Mesenchymal stem cell of adipose (primary cell): ENCODE data around the genes HEPACAM2 and CALCR.

DNA sequence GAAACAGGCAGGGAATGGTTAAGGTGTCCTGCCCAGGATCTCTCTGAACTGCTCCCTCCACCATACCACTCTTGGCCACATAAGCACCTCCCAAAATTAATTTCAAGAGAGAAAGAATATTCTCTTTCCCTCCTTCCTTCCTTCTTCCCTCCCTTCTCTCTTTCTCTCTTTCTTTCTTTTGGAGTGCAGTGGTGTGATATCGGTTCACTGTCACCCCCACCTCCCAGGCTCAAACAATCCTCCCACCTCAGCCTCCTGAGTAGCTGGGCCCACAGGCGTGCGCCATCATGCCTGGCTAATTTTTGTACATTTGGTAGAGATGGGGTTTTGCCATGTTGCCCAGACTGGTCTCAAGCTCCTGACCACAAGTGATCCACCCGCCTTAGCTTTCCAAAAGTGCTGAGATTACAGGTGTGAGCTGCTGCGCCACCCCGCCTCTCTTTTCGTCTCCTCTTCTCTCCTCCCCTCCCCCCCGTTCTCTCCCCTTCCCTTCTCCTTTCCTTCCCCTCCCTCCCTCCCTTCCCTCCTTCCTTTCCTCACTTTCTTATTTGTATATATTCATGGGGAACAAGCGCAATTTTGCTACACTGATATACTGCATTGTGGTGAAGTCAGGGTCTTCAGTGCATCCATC lies 34.8 kb downstream of the CDK6 start:
- CAGE, long polyA plus RNA: no peak

DNA sequence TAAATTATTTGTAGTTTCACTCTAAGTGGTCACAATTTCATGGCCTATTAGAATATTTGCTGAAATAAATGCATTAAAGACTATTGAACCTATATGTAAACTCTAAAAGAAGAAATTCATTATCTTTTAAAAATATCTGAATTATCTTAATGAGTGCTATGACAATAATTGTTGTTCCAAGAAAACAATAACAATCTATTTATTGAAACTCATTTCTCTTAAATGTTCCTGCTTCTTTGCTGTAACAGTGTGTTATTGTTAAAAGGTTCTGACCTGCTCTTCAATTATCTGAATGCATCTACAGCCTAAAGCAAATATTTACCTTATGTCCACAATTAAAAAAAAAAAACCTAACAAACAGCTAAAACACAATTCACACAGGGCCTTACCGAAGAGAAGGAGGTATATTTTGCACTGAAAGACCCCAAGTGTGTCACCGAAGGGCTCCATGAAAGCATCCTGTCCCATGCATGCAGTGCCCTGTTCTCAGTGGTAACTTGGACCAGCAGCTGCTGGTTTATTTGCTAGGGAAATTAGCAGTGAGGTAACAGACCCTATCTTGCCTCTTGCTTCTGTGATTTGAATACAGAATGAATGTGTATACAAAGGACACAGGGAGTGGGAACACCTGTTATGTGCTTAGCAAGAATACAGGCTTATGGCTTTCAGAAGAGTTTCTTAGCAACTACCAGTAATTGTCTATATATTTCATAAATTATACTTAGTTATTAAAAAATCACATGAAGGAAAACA lies at the start of gene HEPACAM2:
HEPACAM2 (minus strand) TSS at position 491 of the 753 bp plus-strand sequence.
- CAGE, long polyA plus RNA: no peak

- CAGE, long polyA plus RNA: no peak
Observed at GRCh38 chr7:93574623-93575009, at the start of gene CALCR. Gene CALCR, minus strand, starts transcription at chr7:93574724.

DNA sequence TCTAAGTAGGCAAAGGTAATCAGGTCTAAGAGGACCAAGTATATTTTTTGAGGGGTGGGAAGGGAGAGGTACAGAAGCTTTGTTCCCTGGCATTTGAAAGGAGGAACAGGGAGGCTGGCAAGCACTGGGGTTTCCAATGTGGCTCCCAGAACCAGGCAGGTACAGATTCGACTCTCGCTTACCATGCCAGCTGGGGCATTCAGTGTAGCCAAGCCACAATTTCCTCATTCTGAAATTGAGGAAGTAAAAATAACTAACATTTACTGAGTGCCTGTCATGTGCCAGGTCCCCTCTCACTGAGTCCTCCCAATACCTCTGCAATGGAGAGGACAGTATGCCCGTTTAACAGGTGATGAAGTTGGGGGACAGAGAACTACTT lies 45.9 kb upstream of the BET1 start:
- CAGE, long polyA plus RNA: no peak

DNA sequence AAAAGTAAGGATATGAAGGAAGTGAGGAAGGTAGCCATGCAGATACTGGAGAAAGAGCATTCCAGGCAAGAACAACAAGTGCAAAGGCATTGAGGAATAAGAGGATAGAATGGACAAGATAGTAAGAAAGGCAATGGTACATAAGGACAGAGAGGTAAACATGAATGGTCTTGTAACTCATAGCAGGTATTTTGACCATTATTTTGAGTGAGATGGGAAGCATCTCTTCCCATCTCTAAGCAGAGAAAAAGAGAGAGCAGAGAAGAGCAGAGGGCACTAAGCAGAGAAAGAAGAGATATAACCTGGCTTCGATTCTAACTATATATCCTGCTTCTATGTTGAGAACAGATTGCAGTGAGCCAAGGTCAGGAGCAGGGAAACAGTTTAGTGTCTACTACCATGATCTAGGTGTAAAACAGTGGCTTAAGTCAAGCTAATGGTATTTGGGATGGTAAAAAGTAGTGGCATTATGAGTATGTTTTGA lies 193.2 kb upstream of the BET1 start:
- CAGE, long polyA plus RNA: no peak

DNA sequence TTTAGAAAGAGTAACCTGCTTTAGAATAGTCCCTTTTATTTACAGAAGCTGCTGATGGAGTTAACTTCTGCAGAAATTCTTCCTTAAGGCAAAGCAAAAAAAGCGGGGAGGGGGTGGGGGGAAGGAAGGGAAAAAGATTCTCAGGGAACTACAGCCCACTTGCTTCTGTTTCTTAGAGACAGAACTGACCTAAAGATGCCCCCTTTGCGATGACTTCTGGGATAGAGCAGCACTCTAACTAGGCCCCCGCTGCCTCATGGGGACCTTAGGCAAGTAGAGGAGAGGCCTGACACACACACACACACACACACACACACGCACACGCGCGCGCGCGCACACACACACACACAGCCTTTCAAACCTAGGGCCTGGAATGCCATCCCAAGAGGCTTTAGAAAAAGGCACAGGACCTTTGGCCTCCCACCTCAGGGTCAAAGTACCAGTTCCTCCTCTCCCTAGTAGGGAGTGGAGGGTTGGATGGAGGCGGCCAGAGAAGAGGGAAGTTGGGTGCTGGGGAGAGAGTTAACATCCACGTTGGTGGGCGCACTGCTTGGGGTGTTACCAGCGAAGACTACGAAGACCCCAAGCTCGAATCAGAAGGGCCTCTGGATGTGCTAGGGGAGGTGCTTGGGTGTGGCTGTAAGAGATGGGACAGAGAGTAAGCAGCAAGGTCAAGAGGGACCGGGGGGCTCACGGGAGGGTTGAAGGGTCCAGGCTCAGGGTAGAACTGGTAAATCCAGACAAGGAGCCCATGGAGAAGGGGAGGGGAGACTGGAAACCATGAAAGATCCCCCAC lies 1.3 kb upstream of the COL1A2 start:
- CAGE, long polyA plus RNA: no peak

GRCh38 chr7:95323378-95323755 lies 965 bp downstream of the PON1 start:
- CAGE, long polyA plus RNA: no peak

DNA sequence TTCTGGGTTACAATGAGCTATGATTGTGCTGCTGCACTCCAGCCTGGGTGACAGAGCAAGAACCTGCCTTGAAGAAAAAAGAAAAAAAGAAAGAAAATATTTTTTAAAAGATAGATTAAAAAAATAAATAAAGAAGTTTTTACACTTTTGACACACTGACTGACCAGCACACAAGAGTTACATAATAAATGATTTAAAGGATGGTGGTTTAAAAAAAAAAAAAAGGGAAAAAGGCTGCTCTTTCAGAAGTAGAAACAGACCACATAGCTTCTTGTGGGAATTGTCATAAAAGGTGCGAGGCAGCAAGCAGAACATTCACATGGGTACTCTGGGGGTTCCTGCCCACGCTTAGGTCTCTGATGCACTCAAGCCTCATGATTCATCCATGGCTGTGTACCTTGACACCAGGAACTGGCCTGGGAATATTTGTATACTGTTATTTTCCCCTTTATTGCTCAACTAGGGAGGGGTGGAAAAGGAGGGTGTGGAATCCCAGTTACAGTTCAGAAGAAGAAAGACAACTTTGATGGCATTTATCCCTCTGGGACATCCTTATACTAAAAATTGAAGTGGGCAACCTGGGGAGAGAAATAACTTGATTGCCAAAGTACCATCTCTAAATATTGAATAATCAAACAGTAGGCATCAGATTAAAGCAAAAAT lies 4.0 kb downstream of the PON2 start:
- CAGE, long polyA plus RNA: no peak

DNA sequence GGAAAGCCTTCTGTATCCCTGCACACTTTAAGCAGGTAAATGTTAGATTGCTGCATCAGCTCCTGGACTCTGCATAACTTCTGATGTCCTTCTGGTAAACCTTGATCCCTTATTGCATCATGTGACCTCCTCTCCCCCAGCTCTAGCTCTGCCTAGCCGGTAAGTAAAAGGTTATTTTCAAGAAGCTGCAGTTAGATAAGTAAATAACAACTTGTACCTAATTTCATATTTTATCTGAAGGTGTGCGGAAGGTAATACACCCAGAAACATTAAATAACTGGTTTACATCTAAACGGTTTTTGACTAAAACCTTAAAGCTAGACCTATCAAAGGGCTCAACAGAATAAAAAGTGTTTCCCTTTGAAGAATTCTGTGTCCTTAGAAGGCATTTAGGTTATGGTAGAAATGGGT lies 37.4 kb downstream of the PDK4 start:
- CAGE, long polyA plus RNA: no peak

- CAGE, long polyA plus RNA: no peak
Observed at GRCh38 chr7:95582034-95582905, 14.0 kb downstream of the PDK4 start.

GRCh38 chr7:95596632-95597382 lies 491 bp upstream of the PDK4 start:
- CAGE, long polyA plus RNA: no peak

GRCh38 chr7:95681164-95681448 lies 84.8 kb upstream of the PDK4 start:
- CAGE, long polyA plus RNA: no peak

- CAGE, long polyA plus RNA: no peak
Observed at GRCh38 chr7:96075315-96075797, 246.5 kb downstream of the SLC25A13 start.

GRCh38 chr7:96176236-96176882 lies 145.5 kb downstream of the SLC25A13 start:
- CAGE, long polyA plus RNA: no peak

DNA sequence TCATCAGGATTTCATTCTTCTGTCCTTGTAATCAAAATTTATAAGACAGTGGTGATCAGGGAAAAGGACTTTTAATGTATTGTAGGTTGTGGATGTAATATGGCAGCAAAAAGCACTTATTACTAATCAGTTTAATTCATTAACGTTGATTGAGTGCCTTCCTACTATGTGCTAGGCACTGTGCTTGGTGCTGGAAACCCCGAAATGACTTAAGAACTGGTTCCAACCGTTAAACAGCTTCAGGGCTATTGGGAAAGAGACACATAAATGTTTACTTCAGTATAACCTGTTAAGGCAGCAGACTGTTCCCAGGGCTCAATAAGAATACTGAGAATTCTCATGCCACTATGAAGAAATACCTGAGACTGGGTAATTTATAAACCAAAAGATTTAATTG lies 915 bp upstream of the SLC25A13 start:
- CAGE, long polyA plus RNA: no peak

GRCh38 chr7:96876362-96876711 lies 129.0 kb upstream of the DLX6 start:
- CAGE, long polyA plus RNA: no peak

- CAGE, long polyA plus RNA: no peak
Observed at GRCh38 chr7:98117849-98118314, 11.2 kb downstream of the LMTK2 start.

DNA sequence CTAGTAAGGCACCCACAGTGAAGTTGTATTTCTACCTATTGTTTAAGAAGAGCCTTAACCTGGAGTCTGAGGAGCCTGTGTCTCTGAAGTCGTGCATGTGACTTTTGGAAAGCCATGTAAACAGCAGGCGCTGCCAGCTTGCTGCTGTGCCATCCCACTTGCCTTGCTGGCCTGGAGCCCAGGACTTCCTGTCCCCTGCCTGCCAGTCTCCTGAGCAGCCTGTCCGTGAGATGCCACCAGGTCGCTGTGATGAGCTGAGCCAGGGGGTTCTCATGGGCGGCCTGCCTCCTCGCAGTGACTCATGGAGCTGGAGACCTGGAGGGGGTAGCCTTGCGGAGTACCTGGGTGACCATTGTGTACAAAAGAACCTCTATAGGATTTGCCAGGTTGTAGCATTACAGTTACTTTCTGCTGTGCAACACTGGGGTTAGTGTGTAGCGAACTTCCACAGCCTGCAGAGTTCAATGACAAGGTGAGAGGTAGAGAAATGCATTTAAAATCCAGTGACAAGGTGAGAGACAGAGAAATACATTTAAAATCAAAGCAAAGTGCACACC lies 36.8 kb upstream of the BHLHA15 start:
- CAGE, long polyA plus RNA: no peak

DNA sequence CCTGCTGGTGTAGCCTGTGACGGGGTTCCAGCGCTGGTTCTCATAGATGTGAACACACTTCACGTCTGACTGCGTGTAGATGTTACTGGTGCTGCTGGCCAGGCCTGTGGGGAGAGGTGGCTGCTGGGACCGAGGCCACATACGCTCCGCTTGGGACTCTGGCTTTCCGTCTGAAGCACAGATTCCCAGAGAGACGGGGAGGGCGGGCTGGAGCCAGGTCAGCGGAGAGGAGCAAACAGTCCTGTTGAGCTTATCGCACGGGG lies 16.7 kb downstream of the BHLHA15 start:
- CAGE, long polyA plus RNA: no peak

GRCh38 chr7:98228756-98229597 lies 17.7 kb downstream of the BHLHA15 start:
- CAGE, long polyA plus RNA: no peak